Neural cell (in vitro differentiated cells): ENCODE results near the genes RGL4 and DDTL.

GRCh38 chr22:23460520-23461022 lies 119.5 kb downstream of the IGLL1 start:
- RAMPAGE, long total RNA = no peak

GRCh38 chr22:23509562-23510066 lies 70.5 kb downstream of the IGLL1 start:
- RAMPAGE, long total RNA = no peak

- RAMPAGE, long total RNA = no peak
These were observed 4.3 kb upstream of the RGL4 start for GRCh38 chr22:23686409-23686981.

- RAMPAGE, long total RNA = no peak
These were observed at the start of gene RGL4 for GRCh38 chr22:23690624-23691202. Gene RGL4, plus strand, starts transcription at chr22:23691013.

- RAMPAGE, long total RNA = no peak
These were observed 1.2 kb downstream of the ZNF70 start for GRCh38 chr22:23749634-23750256.

DNA sequence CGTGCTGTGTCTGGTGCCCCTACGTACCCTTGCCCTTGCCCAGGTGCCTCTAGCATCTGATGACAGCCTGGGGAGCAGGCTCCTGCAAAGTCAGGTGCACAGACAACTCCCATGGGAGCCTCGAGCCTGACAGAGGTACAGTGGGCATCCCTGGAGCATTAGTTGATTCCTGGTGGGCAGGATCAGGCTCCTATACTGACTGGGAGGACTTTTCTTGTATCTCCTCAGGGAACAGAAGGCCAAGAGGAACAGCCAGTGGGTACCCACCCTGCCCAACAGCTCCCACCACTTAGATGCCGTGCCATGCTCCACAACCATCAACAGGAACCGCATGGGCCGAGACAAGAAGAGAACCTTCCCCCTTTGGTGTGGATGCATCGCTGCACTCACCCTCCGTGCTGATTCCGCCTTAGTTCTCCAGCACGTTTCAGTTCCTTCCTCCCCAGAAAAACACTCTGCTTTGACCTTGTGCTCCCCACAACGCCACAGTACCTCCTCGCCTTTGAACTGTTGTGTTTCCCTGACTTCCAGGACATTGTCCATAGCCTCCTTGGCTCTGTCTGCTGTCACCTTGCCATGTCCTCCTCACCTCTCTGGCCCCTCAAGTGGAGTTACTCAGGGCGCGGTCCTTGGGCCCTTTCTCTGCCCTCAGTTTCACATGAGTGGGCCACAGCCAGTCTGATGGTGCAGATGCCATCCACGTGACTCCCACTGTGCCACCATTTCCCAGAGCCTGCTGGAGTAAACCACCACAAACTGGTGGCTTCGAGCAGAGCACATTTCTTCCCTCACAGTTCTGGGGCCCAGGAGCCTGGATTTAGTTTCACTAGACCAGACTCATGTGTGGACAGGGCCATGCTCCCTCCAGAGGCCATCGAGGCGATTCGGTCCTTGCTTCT lies 14.2 kb downstream of the SMARCB1 start:
- RAMPAGE, long total RNA = no peak

DNA sequence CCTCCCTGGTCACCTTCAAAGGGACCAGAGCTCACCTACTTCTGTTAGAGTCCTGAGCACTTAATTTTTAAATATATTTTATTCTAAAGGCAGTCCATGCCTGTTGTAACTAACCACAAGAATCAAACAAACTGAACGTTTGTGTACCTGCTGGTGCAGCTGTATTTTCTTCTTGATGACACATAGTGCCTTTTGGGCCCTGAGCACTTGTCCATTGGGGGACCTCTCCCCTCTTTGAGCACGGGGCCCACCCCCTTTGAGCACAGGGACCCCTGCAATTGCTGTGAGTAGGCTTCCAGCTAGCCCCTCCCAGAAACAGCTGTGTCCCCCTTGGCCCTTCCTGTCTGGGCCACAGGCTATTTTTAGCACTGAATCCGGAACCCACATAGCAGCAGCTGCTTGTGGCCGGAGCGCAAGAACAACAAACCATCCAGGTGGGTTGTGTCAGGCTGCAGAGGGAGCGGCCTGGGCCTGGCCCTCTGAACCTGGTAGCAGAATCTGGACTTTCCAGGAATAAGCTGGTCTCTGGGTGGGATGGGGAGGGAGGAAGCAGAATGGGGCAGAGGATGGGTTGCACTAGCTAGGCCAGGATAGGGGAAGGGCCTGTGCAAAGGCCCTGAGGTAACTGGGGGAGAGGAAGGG lies 5.6 kb upstream of the DERL3 start:
- RAMPAGE, long total RNA = no peak

GRCh38 chr22:23849502-23850036 lies 8.1 kb upstream of the SLC2A11 start:
- RAMPAGE, long total RNA = no peak

DNA sequence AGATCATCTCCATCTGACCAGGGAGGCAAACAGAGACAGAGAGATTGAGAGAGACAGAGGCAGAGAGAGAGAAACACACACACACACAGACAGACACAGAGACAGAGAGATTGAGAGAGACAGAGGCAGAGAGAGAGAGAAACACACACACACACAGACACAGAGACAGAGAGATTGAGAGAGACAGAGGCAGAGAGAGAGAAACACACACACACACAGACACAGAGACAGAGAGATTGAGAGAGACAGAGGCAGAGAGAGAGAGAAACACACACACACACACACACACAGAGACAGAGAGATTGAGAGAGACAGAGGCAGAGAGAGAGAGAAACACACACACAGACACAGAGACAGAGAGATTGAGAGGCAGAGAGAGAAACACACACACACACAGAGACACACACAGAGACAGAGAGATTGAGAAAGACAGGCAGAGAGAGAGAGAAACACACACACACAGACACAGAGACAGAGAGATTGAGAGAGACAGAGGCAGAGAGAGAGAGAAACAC lies 12.4 kb upstream of the MIF start:
- RAMPAGE, long total RNA = no peak

DNA sequence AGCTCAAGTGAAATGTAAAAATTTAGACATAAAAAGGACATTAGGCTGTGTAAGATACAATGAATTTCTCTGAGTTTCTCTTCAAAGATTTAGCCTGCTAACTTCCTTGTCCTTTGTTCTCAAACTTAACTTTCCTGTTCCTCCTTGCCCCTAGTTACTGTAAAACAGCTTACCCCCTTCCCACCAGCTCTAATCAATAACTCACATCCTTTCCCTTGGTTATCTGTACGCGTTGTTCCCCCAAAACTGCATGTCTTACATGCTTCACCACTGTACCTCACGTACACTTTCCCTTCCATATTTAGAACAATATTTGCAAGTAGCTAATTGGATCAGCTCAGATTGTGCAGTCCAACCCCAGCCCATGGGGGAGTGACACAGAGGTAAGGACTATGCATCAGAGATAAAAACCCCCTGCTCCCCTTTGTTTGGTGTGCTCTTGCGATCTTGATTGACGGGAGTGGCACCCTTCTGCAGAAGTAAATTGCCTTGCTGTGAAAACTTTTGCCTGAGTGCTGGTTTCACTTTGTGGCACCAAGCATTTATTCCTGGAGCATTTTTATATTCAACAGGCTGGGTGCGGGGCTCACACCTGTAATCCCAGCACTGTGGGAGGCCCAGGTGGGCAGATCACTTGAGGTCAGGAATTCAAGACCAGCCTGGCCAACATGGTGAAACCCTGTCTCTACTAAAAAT lies 30.9 kb downstream of the MIF start:
- RAMPAGE, long total RNA = no peak

GRCh38 chr22:23966727-23967136 lies at the start of gene DDTL:
Gene DDTL, plus strand, starts transcription at chr22:23966888.
- RAMPAGE, long total RNA = no peak

GRCh38 chr22:24162327-24162915 lies 18.9 kb upstream of the SUSD2 start:
- RAMPAGE, long total RNA = no peak

GRCh38 chr22:24206486-24207155 lies 25.3 kb downstream of the SUSD2 start:
- RAMPAGE, long total RNA = no peak

GRCh38 chr22:24244209-24244901 lies 527 bp downstream of the GGT5 start:
- RAMPAGE, long total RNA = no peak

GRCh38 chr22:24271293-24271996 lies 814 bp downstream of the SPECC1L start:
- RAMPAGE, long total RNA = no peak

DNA sequence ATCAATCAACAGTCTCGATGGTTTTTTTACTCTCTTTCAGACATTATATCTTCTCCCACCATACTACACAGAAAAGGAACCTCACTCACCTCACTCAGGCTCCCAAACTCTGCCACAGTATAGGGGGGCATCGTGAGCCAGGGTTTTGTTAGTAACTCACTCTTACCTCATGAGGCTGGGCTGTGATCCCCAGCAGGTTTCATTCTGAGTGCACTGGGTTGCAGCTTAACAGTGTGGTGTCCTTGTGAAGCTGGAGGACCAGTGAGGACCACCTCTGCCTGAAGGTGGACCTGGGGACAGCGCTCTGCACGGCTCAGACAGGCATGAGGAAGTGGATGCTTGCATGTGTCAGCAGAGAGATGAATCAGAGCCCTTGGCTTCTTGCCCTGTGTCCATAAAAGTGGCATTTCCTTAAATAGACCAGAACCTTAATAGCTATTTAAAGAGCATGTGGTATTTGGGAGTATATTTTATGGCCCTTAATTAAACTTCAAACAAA lies 25.0 kb upstream of the ADORA2A start:
- RAMPAGE, long total RNA = no peak

GRCh38 chr22:24455671-24456254 lies 28.4 kb downstream of the ADORA2A start:
- RAMPAGE, long total RNA = no peak

- RAMPAGE, long total RNA = no peak
These were observed 2.6 kb downstream of the UPB1 start for GRCh38 chr22:24497441-24498520.

GRCh38 chr22:24506948-24507493 lies 11.9 kb downstream of the UPB1 start:
- RAMPAGE, long total RNA = no peak

DNA sequence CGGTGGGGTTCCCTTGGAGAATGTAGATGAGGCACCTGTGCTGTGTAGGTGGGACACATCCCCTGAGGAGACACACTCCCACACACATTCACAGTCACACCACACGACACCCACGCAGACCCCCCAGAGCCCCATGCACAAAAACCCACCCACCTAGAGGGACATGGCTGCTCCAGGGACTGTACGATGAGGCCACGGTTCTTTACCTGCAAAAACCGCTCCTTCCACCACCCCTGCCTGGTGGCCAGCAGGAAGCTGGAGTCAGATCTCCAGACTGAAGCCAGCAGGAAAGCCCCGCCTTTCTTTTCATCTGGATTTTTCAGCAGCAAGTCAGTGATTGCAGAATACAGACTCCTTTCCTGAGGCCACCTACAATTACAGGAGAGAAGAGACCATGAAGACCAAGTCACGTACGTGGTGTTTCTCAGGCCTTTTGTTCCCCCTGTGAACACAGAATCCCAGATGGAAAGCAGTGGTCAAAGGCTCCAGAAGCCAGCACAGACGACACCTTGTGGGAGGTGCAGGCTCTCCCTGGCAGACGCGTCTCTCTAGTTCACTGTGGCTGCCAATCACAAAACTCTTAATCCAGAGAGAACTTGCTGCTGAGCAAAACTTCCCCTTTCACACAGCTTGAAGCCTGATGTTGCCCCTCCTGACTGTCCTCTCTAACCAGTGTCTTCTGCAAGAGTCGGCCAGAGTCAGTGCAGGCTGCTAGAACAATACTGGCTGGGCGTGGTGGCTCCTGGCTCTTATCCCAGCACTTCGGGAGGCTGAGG lies 67.2 kb downstream of the PIWIL3 start:
- RAMPAGE, long total RNA = no peak